GM19239 (cell line): ENCODE measurements around a stretch of chr4.

DNA sequence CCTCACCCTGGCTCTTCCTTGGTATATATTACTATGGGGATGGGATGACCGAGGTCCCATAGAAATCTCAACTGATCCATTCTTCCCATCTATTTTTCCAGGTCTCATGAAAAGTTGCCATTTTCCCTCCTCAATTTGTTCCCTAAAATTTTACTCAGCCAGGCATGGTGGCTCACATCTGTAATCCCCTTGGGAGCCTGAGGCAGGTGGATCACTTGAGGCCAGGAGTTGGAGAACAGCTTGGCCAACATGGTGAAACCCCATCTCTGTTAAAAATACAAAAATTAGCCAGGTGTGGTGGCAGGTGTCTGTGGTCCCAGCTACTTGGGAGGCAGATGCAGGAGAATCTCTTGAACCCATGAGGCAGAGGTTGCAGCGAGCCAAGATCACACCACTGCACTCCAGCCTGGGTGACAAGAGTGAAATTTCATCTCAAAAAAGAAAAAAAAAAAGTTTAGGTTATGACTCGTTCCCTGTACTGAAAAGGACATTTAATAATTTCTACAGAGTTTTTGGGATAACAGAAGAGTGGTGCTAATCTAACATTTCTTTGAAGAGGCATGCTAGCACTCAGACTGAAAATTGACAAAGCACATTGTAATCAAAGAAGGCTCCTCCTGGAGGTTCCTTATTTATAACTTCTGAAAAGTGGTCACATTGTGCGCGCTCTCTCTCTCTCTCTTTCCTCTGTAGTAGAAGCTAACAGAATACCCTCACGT, 134.3 kb downstream of the RBM47 start:
- RRBS, result no CpG with 5 or more reads among the region's 6 CpGs

DNA sequence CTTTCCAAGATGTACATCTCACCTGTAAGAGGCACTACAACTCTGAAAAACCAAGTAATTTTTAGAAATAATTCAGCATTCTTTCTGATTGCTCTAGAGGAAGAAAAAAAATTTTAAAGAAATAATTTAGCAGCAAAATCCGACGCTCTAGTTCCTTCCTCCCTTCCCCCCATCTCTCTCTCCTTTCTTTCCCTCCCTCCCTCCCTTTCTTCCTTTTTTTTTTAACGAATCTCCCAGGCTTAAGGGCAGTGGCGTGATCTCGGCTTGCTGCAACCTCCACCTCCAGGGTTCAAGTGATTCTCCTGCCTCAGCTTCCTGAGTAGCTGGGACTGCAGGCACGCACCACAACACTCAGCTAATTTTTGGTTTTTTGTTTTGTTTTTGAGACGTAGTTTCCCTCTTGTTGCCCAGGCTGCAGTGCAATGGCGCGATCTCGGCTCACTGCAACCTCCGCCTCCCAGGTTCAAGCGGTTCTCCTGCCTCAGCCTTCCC, 75.0 kb downstream of the RBM47 start:
- RRBS, result no CpG with 5 or more reads among the region's 12 CpGs

DNA sequence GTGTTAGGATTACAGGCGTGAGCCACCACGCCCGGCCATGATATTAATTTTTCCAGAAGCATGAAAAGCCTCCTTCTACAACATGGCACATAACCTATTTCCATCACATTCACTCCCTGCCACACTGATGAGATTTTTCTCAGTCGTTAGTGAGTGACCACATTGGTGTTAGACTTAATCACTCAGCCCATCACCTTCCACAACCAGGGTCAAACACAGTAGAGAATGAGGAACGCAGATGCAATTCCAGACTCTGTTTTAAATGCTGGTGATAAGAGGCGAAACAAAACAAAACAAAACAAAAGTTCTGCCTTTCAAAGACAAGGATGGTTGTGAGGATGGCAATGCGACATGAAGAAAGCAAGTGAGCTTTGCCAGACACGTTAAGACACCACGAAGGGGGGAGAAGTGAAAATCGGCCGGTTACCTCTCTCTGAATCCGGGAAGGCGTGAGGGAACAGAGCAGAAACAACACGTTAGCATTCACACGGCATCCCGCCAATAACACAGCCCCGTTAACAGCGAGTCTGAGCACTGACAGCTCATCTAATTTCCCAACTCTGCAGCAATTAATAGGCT, 92.3 kb downstream of the NSUN7 start:
- RRBS, result no CpG with 5 or more reads among the region's 18 CpGs

DNA sequence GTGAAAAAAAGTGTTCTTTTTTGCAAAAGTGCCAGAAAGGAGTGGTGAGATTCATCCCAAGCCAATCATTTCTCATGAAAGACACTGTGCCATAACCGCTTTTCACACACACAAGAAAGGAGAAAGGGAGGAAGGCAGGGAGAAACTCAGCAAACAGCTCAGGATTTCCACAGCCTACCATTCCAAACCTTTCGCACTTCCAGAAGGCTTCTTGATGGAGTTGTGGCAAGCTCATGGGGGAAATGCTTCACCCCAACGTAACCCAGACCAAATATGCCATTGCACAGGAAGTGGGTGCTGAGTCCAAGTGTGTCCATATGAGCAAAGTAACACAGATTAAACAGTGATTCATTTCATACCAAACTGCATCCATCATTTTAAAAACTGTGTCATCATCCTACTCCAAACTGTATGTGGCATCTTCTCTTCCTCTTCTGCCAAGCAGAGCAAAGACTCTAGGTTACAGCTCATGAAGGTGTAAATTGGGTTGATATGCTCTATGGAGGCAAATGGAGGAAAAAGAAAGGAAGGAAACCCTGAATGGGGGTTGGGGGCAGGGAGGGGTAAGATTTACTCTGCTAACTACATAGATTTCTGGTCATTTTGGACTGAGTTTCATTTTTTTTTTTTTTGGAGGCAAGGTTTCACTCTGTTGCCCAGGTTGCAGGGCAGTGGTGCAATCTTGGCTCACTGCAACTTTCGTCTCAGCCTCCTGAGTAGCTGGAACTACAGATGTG, 223.8 kb downstream of the APBB2 start:
- RRBS, result no CpG with 5 or more reads among the region's 4 CpGs

DNA sequence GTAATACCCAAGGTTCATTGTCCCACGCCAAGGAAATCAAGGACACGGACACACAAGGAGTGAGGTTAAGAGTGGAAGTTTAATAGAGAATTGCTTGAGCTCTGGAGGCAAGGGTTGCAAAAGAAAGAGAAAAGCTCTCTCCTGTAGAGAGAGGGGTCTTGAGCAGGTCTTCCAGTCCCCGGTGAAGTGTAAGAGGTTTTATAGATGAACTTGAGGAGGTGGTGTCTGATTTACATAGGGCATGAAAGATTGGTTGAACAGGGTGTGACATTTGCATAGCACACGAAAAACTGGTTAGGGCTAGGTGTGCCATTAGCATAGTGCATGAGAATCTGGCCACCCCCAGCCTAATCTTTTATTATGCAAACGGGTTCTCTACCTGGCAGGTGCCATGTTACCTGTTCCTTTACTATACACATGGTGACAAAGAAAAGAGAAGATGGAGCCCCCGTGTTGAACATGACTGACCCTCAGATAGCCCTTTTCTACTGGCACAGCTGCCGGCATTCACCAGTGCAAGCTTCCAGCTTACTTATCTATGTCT, 71.0 kb downstream of the UCHL1 start:
- RRBS, result no CpG with 5 or more reads among the region's 7 CpGs

GRCh38 chr4:41361353-41361658, 104.6 kb downstream of the UCHL1 start:
- RRBS, result 9% methylated on average over 6 of the region's 19 CpGs

GRCh38 chr4:41514935-41515626, 22.9 kb upstream of the LIMCH1 start:
- RRBS, result no CpG with 5 or more reads among the region's 14 CpGs

GRCh38 chr4:41544956-41545847, 7.2 kb downstream of the LIMCH1 start:
- RRBS, result no CpG with 5 or more reads among the region's 8 CpGs

DNA sequence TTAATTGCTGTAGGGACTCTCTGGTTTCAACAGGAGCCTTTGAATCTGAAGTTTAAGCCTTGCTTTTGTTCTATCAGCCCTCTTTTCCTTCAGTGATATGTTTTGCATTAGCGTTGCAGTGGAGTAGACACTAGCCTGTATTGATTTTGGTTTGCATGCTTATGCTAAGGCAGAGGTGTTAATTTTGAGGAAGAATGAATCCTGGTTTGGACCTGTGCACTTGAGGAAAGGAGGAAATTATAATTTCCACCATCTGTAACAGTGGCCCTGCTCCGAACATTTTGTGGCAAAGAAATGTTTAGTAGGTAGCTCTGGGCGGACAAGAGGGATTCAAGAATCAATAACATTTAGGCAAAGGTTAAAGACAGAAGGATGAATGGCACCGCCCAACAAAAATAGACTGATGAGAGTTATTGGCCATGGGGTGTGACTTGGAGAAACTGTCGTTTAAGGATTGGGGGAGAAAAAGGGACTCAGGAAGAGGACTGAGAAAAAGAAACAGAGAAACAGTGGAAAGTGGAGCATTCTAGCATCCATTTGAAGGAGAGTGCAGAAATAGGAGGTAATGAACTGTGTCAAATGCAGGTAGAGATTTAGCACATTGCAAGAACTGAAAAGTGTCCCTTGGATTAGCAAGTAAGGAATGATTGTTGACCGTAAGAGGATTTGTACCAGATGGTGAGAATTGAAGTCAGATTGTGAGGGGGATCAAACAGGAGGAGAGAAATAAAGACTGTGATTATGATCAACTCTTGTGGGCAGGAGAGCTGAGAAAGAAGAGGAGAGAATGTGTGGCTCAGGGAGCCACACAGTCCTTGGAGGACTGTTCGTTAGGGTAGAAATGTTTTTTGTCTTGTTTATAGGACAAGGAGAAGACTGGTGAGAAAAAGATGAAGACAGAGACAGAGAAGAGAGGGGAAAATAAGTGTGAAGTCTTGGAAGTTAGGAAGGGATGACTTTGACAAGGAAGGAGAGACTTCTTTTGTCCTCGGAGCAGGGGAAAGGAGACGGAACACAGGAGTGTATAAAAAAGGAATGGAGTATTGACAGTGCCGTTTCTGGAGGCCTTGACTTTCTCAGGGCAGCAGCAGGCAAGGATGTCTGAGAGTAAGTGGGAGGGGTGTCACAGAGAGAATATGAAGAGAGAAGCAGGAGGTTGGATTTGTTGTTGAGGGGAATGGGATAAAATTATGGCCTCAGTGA, 32.8 kb downstream of the LIMCH1 start:
- RRBS, result no CpG with 5 or more reads among the region's 10 CpGs

DNA sequence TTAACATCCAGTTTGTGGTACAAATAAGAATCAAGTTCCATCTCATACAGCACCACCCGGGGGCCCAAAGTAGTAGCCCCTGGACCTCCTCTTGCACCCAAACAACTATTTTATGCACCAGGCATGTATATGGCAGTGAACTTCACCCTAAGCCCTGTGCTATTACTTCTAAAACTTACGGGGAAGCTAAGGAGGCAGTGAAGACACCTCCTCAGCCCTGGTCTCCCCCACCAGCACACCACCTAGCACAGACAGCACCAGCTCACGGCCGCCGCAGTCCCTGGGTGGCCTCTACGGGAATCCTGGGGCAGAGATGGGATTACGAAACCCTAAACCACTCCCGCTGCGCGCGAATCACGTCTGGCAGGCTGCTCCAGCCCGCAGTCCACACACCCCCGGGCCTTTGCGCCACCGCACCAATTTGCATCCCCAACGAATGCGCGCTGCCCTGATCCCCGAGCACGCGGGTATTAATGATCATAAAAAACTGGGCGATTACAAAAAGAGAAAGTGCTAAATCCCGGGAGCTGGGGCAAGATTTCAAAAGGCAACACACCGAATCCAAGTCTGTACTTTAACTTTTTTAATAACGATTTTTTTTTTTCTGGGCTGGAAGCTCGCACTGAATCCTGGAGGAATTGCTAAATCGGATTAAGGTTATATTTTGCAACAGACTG, 70.0 kb upstream of the TMEM33 start:
- RRBS, result no CpG with 5 or more reads among the region's 28 CpGs

DNA sequence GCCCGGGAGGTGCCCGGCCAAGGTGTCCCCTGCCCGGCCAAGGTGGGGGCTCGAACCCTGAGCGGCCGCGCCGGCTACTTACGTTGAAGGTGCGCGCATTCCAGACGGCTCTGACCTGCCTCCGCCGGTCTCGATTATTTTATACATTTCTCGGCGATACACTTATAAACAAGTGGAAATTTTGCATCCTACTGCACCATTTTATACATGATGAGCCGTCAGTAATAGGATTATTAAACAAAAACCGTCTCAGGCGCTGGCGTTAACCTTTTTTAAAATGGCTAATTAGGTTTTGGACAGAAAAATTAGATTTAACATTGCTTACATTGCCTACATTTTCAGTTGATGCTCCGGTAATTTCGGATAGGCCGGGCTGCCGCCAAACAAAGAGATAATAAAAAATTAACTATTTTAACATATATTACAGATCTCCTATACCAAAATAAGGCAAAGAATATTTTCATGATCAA, 52.8 kb upstream of the TMEM33 start:
- RRBS, result 13% methylated on average over 12 of the region's 25 CpGs

- RRBS, result no CpG with 5 or more reads among the region's 1 CpG
Measured at GRCh38 chr4:41959613-41960198, 21.9 kb upstream of the DCAF4L1 start.

DNA sequence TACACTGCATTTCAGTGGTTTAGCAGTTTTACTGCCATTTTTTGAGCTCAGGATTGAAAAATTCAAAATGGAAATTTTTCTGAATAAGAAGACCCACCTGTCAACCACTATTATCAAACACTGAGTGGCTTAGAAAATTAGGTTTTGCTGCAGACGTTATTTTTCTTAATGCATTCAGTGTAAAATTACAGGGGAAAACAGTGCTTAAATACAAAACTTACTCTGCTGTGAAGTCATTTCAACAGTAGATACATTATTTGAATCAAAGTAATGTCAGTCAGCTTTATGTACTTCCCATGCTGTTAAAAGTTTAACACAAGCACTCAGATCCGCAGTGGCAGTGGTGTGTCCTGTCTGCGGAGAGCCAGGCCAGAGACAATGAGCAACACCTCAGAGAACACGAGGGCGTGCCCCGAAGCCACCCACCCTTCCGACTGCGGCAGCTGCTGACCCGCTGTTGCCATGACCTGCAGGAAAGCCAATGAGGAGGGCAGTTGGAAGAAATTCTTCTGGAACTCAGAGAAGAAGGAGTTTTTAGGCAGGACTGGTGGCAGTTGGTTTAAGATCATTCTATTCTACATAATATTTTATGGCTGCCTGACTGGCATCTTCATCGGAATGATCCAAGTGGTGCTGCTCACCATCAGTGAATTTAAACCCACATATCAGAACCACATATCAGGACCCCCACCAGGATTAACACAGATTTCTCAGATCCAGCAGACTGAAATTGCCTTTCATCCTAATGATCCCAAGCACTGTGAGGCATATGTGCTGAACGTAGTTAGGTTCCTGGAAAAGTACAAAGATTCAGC, 38.6 kb downstream of the SLC30A9 start:
- RRBS, result no CpG with 5 or more reads among the region's 11 CpGs

DNA sequence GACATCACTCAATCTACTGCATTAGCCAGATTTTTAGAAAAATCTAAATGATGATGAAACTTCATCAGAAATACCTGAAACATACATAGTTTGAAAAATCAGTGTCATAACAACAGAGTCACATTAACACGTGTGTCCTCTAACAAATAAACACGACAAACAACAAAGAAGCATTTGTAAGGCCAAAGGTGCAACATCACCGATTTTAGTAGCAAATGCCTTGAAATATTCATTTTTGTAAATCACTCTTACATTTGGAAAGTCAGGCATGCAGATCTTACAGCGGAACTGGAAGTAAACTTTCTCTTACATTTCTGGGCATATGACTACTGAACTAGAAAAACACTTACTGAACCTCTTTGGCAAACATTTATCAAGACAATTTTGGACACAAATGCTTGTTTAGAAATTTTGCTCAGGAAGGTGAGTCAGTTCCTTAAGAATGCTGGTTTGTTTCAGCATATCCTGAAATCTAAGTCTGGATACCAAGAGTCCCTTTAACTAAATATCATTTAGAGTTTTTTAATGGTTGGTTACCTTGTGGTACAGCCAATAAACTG, 14.8 kb downstream of the SHISA3 start:
- RRBS, result no CpG with 5 or more reads among the region's 4 CpGs

DNA sequence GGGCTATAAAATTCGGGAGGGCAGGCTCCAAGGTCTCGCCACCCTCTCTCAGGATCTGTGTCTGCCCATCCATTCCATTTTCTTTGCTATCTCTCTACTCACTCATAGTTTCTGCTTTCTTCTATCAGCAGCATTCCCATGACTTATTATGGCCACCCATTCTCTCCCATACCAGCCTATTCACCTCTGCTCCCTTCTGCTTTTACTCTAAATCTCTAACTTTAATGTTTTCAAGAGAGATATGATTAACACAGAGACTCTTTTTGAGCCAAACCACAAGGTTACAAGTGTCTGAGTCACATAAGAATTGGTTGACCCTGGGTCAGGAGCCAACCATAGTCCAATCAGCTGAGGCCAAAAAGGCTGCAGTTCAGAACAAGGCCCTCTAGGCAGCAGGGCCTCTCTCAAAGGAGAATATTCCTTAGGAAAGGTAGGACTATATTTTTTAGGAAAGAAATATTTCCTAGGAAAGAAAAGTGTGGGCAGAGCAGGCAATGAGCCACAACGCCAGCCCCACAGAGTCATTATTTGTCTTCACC, 2.4 kb downstream of the ATP8A1 start:
- RRBS, result no CpG with 5 or more reads among the region's 3 CpGs

- RRBS, result no CpG with 5 or more reads among the region's 5 CpGs
Measured at GRCh38 chr4:42786366-42786818, 106.1 kb upstream of the GRXCR1 start.

GRCh38 chr4:46986971-46987364, 6.4 kb downstream of the GABRA4 start:
- RRBS, result no CpG with 5 or more reads among the region's 1 CpG

DNA sequence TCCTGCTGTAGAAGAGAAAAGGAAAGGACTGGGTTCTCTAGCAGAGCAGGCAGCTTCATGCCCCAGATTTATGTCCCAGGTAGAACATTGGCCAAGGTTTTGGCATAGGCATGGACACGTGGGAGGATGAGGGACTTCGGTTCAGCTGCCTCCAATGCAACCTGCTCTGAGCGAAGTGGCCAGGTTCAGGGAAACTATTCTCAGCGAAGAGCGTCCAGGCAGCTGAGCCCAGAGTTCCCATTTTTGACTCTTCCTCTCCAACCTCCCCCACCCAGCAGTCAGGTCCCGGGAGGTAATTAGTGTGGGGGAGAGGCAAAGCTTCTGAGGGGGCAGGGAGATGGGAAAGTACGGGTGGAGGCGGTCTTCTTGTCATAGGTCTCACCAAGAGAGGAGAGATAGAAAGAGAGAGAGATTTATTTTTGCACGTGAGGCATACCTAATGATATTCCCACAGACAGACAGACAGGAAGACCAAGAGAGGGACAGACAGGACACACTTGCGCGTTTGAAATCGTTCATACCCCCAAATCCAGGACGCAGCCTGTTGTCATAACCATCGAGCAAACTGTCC, 989 bp downstream of the GABRA4 start:
- RRBS, result no CpG with 5 or more reads among the region's 14 CpGs

- RRBS, result no CpG with 5 or more reads among the region's 8 CpGs
Measured at GRCh38 chr4:47483599-47484663, 1.1 kb upstream of the ATP10D start.